ENCODE measurements around a stretch of chr2.

DNA sequence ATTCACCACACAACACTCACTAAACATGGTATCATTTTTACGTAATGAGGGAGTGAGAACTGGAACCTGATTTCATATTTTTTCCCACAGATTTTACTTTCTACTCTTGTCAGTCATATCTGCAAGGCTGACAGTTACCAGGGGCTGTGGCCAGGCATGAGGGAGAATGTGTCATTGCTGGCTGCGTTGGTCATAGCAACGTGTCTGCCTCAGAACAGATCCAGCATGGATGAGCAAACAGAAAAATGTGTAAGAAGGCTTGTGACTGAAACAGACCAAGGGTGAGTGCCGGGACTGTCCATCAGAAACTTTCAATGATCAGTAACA, 100.6 kb downstream of the CDC42EP3 start:
- RRBS: no CpG with 5 or more reads among the region's 4 CpGs

DNA sequence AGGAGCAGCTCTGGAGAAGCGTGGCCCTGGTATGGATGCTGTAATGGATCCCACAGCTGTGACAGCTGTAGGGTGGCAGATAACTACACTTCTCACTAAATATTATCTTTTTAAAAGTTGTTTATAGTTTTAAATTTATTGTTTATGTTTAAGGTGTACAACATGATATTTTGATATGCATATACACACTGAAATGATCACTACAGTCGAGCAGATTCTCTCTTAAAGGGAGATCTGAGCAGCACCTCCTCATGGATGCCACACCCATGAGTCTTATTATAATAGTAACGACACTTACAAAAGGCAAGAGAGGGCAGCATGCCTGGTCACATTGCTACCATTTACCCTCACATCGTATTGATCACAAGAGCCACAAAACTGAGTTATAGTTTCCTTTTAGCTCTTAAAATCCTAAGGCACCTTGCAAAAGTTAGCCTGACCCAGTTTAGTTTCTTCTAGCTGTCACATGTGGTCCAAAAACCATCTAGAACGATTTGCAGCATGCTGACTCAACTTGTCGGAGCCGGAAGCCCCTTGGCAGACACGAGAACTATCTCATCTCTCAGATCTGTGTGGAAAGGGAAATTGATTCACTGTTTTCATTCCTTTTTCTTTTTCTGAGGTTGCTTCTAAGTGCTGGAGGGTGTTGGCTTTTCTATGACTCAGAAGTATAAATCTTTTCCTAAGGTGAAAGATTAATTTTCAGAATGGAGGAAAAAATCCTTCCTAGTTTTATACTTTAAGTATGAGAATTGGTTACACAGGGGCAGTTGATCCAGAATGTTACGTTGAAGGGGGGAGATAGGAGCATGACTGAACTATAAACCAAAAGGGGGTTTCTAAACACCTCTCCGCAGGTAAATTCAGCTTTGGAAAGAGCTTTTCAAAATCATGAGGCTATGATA, 85.3 kb downstream of the CDC42EP3 start:
- RRBS: no CpG with 5 or more reads among the region's 10 CpGs

- RRBS: no CpG with 5 or more reads among the region's 9 CpGs
Observed at GRCh38 chr2:37600005-37600525, 71.4 kb downstream of the CDC42EP3 start.

DNA sequence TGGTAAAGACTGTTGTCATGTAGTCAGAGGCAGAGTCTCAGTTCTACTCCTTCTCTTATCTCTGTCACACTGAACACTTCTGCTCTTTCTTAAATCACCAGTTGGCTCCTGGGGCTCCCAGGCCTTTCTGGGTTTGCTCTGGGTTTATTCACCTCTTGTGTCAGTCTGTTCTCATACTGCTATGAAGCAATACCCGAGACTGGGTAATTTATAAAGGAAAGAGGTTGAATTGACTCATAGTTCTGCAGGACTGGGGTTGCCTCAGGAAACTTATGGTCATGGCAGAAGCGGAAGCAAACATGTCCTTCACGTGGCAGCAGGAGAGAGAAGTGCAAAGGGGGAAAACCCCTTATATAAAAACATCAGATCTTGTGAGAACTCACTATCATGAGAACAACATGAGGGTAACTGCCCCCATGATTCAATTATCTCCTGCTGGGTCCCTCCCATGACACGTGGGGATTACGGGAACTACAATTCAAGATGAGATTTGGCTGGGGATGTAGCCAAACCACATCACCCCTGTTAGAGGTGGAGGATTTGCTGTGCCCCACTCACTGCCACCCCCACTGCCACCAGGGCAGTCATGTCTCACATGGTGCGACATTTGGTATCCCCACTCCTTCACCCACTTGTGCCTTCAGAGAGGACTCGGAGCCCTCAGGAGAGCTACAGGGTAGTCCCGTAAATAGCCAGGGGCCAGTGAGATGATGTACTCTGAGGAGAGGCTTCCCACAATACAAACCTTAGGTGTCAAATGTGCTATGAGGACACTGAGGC, 35.8 kb downstream of the CDC42EP3 start:
- RRBS: no CpG with 5 or more reads among the region's 8 CpGs

- RRBS: no CpG with 5 or more reads among the region's 12 CpGs
Observed at GRCh38 chr2:37656409-37657562, 14.7 kb downstream of the CDC42EP3 start.

DNA sequence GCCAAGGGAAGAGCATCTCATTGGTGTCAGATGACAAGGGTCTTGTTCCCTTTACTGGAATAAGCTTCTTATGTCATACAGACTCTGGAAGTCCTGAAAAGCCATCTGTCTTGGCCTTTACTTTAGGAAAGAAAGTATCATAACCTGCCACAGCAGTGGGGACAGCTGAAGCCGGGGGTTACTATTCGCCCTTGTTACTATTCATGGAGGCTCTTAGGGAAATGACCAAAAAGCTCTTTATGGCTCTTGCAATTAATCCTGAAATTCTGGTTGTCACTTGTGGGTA, 96.8 kb upstream of the RMDN2 start:
- RRBS: no CpG with 5 or more reads among the region's 2 CpGs

- RRBS: no CpG with 5 or more reads among the region's 11 CpGs
Observed at GRCh38 chr2:37973520-37974140, 48.5 kb downstream of the RMDN2 start.

DNA sequence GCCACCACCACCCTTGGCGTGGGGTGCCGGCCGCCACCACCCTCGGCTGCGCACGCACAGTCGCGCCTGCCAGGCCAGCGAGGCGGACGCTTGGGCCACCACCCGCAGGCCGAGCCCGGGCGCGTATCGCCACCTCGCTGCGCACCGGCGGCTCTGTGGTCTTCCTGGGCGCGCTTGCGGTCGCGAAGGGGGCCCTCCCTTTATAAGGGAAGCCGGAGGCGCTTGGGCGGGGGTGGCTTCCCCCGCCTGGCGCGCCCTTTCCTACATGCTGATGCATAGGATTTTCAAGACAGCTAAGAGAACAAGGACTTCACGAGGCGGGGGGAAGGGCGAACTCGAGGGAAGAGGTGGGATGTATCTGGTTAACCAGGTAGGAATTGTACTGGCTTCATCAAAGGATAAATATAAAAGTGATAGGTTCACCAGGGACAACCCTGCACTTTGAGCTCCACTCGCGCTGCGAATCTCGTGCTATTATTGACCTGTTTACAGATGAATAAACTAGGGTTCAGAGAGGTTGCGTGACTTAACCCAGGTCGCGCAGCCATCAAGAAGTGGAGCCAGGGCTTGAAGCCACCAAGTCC, 1.3 kb upstream of the CYP1B1 start:
- RRBS: 2% methylated on average over 19 of the region's 43 CpGs

DNA sequence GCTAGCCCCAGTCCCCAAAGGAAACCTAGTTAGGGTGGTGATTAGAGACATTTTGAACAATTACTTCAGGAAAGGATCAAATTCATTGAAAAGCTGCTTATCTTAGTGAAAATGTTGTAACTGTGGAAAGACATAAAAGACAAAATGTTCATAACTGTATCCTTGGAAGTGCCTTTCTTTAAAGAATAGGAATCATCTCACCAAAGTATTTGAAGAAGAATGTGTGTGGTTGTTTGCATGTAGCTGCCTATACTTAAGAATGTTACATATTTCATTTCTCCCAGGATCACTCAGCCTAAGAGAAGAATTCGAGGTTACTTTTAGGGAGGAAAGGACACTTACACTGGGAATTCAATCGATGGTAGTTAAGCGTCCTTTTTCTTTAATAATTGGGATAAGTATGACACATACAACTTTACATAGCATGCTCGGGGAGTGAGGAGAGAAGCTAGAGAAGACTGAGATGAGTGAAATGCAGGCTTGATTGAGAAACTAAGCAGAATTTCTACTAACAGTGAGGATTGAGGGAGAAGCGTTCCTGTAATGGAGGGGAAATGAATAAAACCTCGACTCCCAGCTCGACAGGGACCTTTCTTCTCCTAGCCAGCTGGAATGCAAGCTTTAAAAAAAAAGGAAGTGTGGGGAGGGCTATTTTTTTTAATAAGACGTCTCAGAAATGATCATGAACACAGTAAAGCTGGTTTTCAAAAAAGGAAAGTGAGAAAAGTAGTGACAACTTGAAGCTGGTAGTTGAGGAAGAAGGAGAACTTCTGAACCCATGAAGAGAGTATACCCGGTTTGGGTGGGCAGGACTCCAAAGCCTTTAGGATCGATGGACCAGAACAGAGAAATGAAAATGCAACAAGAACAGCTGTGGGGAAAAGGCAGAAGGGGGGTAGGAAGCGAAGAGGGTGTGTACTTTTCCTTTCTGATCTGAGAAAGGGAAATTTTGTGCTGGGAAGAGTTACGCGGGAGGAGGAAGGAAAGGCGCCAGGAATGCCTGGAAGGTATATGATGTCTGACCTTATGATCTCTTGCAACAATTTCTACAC, 22.2 kb upstream of the CYP1B1 start:
- RRBS: no CpG with 5 or more reads among the region's 14 CpGs

GRCh38 chr2:38505812-38506207, 96.9 kb downstream of the HNRNPLL start:
- RRBS: no CpG with 5 or more reads among the region's 3 CpGs

DNA sequence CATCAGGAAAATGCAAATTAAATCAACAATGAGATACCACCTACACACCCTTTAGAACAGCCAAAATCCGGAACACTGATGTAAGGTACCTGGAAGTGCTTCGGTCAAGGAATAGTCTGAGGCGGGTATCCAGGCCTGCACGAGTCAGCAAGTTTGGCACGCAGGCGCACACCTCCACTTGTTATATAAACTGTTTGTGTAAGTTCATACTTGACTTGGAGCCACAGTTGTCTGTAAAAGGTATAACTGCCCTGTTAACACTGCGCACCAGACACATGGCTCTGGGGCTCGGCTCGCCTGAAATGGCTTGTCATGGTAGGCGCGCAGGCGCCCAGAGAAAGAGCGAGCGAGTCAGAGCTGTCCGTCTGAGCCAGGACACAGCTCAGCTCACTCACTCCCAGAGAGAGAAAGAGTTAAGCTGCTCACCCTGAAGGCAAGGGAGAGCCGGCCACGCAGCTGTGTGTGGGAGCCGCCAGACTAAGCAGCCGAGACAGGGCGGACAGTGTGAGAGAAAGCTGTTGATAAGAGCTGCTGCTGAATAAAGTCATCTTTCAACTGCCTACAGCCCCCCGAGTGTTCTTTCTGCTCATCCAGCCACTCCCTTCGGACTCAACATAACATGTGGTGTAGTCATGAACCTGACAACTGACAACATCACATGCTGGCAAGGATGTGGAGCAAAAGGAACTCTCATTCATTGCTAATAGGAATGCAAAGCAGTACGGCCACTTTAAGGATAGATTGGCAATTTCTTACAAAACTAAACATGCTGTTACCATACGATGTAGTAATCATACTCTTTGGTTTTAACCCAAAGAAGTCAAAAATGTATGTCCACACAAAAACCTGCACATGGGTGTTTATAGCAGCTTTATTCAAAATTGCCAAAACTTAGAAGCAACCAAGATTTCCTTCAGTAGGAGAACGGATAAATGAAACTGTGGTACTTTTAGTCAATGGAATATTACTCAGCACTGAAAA, 87.1 kb downstream of the HNRNPLL start:
- RRBS: no CpG with 5 or more reads among the region's 25 CpGs

DNA sequence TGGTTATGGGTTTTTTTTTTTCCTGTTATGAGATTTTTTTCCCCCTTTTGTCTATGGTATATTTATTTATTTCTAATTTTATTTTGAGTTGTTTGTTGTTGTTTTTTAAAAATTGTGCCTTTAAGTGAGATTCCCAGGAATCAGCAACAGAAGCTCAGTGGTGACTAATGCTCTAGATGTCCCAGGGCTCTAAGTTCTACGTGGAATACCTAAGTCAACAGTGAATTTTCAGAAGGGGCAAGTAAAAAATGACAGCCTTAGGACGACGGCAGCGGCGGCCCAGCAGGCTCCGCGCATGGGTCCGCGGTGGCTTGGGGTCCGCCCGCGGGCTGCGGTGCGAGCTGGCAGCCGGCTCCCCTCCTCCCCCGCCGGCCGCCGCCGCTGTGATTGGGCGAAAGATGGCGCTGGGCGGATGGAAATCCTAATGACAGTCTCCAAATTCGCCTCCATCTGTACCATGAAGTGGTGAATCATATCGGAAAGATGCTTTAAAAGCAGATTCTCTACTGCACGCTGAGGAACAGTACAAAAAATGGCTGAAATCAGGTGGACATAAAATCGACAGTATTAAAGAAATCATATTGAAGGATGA, 74.8 kb downstream of the HNRNPLL start:
- RRBS: no CpG with 5 or more reads among the region's 27 CpGs

DNA sequence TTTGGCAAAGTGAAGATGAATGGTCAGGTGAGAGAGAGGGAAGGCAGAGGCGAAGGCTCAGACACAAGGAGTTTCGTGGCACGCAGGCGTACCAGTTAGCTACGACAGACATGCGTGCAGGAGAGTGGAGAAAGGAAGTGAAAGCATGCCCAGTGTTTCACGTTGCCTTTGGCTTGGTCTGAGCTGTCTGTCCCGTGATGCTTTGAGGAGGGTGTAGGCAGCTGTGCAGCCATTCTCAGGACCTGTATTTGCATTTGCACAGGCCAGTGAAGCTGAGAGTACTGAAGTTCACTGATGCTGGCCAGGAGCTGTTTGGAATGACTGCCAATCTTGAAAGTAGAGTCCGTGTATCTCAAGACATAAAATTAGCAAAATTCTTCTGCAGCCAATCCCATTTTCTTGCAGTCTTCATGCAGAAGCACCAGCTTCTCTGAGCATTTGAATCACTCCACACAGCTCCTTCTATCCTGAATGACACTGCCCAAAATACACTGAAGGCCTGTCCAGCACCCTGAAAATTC, 69.4 kb downstream of the HNRNPLL start:
- RRBS: no CpG with 5 or more reads among the region's 9 CpGs

- RRBS: no CpG with 5 or more reads among the region's 4 CpGs
Observed at GRCh38 chr2:38551570-38552499, 50.9 kb downstream of the HNRNPLL start.

- RRBS: no CpG with 5 or more reads among the region's 2 CpGs
Observed at GRCh38 chr2:38620502-38620757, 17.7 kb upstream of the HNRNPLL start.

GRCh38 chr2:38665655-38666045, 264 bp upstream of the GALM start:
- RRBS: no CpG with 5 or more reads among the region's 7 CpGs

- RRBS: no CpG with 5 or more reads among the region's 5 CpGs
Observed at GRCh38 chr2:38682765-38682978, 16.8 kb downstream of the GALM start.

DNA sequence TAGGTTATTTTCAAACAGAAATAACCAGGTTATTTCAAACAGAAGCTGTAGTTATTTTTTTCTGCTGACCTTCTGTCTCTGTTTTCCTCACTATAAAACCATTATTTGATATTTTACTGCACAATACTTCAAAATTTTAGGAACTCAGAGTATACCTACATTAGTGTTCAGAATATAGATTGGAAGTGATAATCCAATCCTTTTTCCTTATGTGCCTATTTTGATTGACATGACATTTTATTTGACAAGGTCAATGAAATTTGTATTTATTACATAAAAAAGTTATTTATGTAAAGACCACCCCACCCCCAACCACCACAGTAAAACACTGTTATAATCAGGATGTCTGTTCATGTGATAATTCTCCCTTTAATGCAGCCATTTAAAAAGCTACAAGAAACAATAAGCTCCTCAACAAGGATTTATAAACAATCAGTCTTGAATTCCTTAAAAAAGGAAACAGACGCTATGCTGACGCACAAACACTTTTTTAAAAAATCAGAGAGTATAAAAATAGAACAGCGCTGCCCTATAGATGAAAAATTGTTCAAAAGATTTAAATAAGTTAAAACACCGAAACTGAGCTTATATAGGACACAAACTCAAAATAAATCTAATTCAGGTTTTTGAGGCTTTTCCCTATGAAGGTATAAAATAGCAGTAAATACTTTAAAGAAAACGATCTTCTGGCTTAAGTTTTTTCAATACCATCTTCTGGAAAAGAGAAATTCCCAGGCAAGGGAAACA, 102.2 kb downstream of the SOS1 start:
- RRBS: no CpG with 5 or more reads among the region's 5 CpGs

DNA sequence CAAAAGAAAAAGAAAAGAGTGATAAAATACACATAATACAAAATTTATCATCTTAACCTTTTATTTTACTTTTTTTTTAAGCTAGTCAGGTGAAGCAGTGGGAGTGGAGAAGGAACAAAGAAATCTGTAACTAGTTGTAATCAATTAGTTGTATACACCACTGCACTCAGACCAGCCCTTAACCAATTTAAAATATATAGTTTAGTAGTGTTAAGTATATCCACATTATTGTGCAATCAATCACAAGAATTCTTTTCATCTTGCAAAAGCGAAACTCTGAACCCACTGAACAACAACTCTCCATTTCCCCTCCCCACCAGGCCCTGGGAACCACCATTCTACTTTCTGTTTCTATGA, 7.9 kb upstream of the SOS1 start:
- RRBS: no CpG with 5 or more reads among the region's 1 CpG

GRCh38 chr2:39246183-39247085, 125.6 kb upstream of the SOS1 start:
- RRBS: no CpG with 5 or more reads among the region's 2 CpGs